AG10803 (cell line): ENCODE results near the gene PROX1.

GRCh38 chr1:213987913-213988585 lies at the start of gene PROX1:
Gene PROX1 (plus strand): TSS chr1:213987973.
- RRBS = 13% methylated on average over 4 of the region's 30 CpGs

GRCh38 chr1:214029802-214030425 lies 42.1 kb downstream of the PROX1 start:
- RRBS = no CpG with 5 or more reads among the region's 9 CpGs

DNA sequence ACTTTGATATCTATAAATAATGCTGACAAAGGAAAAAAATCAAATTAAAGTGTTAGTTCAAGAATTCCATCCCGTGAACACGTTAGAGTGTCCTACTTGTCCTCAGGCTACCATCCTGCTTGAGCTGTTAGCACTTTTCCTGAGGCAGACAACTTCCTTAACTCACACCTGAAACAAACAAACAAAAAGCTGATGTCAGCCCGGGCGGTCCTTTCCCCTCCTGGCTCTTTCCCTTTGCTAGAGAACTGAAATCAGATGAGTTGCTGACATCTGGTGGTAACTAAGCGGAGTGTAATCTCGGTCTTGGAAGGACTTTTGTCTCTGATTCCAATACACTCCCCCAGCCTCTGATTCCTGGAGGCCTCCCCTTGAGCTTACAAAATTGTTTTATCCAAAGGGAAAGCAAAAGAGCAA lies 135.3 kb downstream of the PROX1 start:
- RRBS = no CpG with 5 or more reads among the region's 6 CpGs

GRCh38 chr1:214224486-214225565 lies 56.1 kb upstream of the SMYD2 start:
- RRBS = no CpG with 5 or more reads among the region's 27 CpGs

DNA sequence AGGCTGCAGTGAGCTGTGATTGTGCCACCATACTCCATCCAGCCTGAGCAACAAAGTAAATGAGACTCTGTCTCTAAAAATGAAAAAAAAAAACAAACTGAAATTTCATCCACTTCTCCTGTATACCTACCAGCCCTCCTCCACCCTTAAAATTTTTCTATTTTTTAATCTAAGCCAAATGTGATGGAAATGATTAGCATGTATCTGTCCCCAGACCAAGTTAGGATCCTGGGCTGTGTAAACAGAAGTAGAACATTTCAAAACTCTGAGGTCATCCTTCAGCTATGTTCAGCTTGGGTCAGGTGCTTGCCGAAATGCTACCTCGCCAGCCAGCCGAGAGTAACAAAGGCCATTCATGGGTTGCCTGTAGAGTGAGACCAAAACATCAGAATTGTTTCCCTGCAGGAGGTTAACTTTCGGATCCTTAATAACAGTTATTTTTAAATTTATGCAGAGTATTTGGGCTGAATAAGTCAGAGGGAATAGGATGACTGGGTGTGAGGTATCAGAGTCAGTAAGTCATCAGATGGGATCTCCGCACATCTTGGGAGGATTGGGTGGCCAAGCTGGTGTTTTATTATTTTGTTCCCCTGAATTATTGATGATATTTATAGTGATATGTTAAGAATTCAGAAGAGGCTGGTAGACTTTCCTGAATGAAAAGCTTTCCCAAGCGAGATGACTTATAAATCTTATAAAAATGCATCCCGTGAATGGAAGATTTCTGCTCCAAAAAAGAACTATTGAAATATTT lies 35.6 kb downstream of the SMYD2 start:
- RRBS = no CpG with 5 or more reads among the region's 7 CpGs

GRCh38 chr1:214445415-214446385 lies 105.7 kb downstream of the PTPN14 start:
- RRBS = no CpG with 5 or more reads among the region's 2 CpGs

DNA sequence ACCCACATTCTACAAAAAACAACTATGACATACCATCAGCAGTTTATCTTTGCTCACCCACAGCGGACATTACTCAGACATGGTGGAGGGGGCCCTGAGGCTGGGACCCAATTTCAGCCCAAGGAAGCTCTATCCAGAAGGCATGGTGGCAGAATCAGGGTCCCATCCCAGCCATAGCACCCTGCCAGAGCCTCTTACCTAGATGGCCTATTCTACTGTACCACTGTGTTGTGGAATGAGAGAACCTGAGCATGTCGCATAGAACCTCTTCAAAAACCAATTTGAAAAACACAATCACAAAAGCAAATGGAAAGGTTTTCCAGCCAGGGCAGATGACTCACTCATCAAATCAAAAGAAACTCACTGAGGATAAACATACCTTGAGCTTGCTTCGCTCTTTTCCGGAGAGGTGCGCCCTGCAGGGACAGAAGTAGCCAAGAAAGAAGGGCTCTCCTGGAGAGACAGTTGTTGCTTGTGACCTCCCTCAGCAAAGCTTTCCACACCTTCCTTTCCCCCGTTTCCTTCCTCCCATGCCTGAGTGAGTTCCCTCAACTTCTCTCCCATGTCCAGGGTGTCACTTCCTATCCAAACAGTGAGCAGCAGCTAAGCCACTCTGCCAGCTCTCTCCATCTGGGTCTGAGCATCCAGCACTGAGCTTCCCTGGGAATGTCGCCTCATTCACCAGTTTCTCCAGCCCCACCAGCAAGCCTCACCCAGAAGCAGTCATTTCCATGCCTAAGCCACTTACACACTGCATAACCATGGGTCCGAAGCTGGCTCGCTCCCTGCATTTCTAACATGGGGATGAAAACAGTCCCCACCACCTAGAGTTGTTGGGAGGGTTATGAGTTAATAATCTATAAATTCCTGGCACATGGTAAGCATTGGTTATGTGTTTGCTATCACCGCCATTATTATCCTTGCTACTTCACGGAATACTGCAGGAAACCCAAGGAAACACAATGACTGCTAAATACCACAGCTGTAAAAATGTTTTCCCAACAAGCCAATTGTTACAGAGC lies 75.1 kb downstream of the PTPN14 start:
- RRBS = no CpG with 5 or more reads among the region's 11 CpGs

GRCh38 chr1:214546904-214547512 lies 4.4 kb downstream of the PTPN14 start:
- RRBS = no CpG with 5 or more reads among the region's 6 CpGs

DNA sequence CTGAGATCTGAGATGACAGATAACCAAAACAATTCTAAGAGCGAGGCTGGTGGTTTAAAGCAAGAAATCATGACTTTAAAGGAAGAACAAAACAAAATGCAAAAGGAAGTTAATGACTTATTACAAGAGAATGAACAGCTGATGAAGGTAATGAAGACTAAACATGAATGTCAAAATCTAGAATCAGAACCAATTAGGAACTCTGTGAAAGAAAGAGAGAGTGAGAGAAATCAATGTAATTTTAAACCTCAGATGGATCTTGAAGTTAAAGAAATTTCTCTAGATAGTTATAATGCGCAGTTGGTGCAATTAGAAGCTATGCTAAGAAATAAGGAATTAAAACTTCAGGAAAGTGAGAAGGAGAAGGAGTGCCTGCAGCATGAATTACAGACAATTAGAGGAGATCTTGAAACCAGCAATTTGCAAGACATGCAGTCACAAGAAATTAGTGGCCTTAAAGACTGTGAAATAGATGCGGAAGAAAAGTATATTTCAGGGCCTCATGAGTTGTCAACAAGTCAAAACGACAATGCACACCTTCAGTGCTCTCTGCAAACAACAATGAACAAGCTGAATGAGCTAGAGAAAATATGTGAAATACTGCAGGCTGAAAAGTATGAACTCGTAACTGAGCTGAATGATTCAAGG lies 38.8 kb downstream of the CENPF start:
- RRBS = no CpG with 5 or more reads among the region's 5 CpGs

DNA sequence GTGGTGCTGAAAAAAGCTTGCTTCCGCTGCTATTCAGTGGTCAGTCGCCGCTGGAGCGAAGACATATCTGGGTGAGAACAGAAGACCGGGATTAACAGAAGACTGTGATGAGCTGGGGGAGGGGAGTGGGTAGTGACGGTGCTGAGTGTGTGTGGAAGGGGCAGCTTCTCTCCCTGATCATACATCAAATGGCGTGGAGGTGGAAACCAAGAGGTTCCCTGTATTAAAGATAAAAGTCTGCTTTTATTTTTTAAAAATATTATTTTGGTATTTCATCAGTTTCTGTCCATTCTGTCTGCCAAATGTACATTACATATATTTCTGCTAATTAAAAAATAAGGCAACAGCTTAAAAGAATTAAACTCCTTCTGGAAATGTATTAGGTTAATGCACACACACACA lies 1.3 kb downstream of the KCNK2 start:
- RRBS = no CpG with 5 or more reads among the region's 7 CpGs

GRCh38 chr1:215157211-215157605 lies 74.7 kb downstream of the KCNK2 start:
- RRBS = no CpG with 5 or more reads among the region's 2 CpGs

DNA sequence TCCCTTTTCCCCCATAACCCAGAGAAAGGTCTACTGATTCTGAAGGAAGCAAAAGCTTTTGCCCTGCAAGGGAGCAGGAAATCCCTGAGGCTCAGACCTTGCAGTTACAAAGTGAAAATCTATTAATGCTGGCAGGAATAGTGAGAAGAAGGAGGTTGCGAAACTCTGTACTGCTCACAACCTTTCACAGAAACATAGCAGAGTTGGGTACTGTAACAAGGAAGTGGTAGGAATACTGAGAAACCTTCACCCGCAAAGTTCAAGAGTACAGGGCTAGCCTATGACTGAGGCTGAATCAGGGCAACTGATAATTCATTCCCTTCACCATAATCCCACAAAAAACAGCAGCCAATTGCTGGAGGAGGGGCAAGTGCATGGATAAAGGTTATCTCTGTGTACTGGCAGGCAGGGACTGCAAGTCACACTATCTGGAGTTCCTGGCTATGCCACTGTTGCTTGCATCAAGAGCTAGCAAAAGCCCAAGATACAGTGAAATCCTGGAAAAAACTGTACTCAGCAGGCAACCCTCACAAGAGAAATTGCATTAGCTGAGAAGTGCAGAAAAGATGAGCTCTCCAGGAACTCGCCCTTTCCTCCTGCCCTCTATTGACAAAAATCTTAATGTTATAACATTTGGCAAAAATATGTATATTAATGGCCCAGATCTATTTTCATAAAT lies 23.8 kb upstream of the KCTD3 start:
- RRBS = no CpG with 5 or more reads among the region's 3 CpGs

DNA sequence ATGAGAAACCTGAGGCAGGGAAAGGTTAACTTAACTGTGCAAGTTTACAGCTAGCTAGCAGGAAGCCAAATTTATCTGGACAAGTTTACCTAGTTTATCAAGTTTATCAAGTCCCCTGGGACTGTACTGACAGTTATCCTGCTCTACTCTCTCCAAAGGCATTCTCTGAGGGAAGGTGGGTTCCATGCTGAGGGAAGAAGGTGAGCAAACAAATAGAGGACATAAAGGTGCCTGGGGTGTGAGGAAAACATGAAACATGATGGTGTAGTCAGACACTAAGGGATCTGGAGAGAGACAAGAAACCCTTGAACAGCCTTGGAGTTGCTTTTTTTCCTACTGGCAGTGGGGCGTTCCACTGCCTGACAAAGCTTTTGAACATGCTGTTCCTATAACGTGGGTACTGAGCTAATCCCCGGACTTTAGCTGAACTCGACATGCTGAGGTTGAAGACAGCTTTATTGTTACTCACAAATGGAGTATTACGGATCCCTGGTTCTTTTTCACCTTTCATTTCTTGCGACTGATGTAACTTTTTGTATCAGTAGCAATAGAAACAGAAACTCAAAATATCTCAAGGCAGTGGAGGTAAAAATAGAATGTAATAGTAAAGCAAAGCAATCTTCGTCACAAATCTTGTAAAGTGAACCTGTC lies 42.3 kb upstream of the ESRRG start:
- RRBS = no CpG with 5 or more reads among the region's 7 CpGs

DNA sequence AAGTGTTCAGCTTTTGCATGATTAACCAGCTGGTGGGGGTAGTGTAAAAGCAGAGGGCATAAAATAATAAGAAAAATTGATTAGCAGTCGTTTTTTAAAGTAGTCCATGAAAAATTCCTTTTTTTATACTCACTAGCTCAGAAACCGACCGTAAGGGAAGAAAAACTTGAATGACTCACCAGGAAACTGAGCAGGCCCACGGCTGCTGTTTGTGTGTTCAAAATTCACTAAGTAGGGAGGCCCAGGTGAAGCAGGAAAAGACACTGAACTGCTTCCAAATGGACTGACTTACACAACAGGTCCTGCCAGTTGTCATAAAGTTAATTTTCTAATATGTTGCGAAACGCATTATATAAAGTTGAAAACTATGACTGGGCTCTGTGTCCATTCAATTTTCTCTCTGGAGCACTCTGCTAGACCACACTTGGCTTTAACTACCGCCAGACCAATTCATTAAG lies 306.0 kb upstream of the ESRRG start:
- RRBS = no CpG with 5 or more reads among the region's 7 CpGs

GRCh38 chr1:218164745-218165119 lies 120.4 kb upstream of the RRP15 start:
- RRBS = 1% methylated on average over 38 of the region's 54 CpGs

DNA sequence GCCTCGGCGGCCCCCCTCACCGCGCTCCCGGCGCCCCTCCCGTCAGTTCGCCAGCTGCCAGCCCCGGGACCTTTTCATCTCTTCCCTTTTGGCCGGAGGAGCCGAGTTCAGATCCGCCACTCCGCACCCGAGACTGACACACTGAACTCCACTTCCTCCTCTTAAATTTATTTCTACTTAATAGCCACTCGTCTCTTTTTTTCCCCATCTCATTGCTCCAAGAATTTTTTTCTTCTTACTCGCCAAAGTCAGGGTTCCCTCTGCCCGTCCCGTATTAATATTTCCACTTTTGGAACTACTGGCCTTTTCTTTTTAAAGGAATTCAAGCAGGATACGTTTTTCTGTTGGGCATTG lies 1.0 kb downstream of the TGFB2 start:
- RRBS = 4% methylated on average over 5 of the region's 19 CpGs

- RRBS = no CpG with 5 or more reads among the region's 7 CpGs
Observed at GRCh38 chr1:218348430-218349221, 3.5 kb downstream of the TGFB2 start.

- RRBS = no CpG with 5 or more reads among the region's 10 CpGs
Observed at GRCh38 chr1:218349918-218350467, 4.9 kb downstream of the TGFB2 start.

- RRBS = no CpG with 5 or more reads among the region's 5 CpGs
Observed at GRCh38 chr1:218439405-218439867, 94.3 kb downstream of the TGFB2 start.

GRCh38 chr1:218446852-218447352 lies 101.8 kb downstream of the TGFB2 start:
- RRBS = no CpG with 5 or more reads among the region's 3 CpGs